Heart (tissue), 3 donors: ENCODE data around the gene NRP1.

DNA sequence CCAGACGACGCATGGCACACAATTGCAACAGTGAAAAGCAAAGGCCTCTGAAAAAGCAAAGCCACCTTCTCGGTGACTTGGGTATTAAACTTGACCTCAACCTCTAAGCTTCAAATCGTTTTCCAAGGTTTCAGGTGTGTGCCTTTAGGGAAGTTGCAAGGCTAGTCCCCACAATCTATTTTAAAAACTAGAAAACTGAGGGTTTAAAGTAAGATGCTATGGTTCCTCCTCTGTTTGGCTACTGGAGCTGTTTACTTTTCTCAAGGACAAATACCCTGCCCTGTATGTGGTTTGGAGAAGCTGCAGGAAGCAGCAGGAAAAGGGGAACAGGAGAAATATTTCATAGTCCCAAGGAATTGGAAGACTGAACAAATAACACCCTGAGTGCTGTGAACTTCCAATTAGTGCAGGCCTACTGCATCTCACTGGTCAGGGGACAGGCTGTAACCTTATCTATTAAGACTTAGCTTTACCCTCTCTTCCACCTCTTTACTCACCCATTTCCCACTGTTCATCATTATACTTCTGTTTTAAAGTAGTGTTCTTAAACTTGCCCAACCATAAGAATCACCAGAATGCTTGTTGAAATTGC is 135.8 kb downstream of the NRP1 start:
- RAMPAGE, long total RNA, 2 experiments = no peak in any of the 2 experiments

DNA sequence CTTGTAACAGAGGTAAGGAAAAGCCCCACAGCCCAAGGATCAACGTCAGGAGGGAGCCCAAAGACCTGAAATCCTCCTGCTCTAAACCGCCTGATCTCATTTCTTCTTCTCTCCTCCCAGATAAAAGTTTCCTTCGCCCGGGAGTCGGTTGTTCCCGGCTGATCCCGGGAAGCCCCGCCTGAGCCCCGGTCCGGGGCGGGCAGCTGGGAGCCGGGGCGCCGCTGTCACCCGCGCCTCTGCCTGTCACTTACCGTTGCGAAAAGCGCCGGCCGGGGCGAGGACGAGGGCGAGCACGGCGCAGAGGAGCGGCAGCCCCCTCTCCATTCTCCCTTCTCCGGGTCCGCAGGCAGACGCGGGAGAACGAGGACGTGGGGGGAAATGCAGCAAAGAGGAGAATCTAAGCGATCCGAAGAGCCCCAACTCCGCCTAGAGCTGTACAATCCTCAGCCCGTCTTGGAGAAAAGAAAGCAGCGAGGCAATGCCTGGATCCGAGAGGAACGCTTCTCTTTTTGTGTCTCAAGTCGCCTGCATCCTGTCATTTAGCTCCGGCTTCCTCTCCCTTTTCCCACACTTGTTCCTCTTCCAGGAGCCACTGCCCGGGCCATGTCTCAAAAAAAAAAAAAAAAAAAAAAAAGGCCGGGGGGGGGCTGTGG is at the start of gene NRP1:
NRP1 (minus strand) TSS at position 609 of the 653 bp plus-strand sequence.
- RAMPAGE, long total RNA, 2 experiments = start-site peak on the minus strand in 1 of 2 experiments, centred at position 515 of the sequence, 2,407 reads per replicate

- RAMPAGE, long total RNA, 2 experiments = no peak in any of the 2 experiments
These were observed 286.7 kb downstream of the PARD3 start for GRCh38 chr10:34528200-34528915.

GRCh38 chr10:34723685-34724253 is 91.3 kb downstream of the PARD3 start:
- RAMPAGE, long total RNA, 2 experiments = no peak in any of the 2 experiments

DNA sequence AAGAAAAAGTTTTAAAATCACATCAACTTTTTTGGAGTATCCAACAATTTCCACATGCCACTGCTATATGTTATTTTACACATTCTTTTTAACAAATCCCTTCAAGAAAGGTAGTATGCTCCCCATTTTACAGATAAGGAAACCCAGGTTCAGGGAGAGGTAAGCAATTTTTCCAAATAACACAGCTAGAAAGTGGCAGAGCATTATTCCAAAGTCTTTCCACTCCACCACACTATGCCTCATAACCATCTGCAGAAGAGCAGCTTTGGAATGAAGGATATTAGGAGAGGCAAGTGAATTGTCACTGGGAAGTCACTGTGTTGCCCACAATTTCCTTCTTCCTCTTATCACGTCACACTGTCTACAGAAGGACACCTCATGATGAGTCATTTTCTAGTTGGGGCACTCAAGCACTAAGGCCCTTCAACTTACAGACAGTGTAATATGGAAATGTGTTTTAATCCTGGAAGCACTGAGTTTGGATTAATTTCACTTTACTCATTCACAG is 56.8 kb downstream of the PARD3 start:
- RAMPAGE, long total RNA, 2 experiments = no peak in any of the 2 experiments

GRCh38 chr10:34814501-34815218 is 436 bp downstream of the PARD3 start:
- RAMPAGE, long total RNA, 2 experiments = no peak in any of the 2 experiments

DNA sequence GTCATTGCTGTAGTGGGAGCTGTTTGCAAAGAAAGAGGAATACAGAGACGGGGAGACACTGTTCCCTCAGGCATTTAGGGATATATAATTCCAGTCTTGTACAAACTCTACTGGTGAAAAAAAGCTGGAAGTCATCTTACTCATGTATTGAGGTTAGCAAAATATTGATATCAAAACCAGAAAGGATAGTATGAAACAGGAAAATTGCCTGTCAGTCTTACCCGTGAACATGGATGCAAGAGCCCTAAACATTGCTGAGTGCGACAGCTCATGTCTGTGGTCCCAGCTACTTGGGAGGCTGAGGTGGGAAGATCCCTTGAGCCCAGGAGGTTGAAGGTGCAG is 26.9 kb upstream of the PARD3 start:
- RAMPAGE, long total RNA, 2 experiments = no peak in any of the 2 experiments

DNA sequence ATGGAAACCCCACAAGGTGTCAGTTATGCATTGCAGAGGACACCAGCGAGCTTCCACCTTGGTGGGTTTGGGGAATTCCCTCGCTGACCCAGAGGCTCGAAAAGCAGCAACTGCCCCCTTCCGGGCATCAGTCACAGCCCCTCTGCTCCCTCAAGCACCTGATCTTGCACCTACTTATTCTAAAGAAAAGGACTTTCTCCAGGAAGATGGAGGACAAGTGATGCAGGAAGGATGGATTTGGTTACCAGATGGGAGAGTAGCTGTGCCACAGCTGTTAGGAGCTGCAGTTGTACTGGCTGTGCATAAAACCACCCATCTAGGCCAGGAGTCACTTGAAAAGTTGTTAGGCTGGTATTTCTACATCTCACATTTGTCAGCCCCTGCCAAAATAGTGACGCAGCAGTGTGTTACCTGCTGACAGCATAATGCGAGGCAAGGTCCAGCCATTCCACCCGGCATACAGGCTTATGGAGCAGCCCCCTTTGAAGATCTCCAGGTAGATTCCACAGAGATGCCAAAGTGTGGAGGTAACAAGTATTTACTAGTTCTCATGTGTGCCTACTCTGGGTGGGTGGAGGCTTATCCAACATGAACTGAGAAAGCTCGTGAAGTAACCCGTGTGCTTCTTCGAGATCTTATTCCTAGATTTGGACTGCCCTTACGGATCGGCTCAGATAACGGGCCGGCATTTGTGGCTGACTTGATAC is 116.4 kb downstream of the CUL2 start:
- RAMPAGE, long total RNA, 2 experiments = no peak in any of the 2 experiments

- RAMPAGE, long total RNA, 2 experiments = no peak in any of the 2 experiments
These were observed 14.9 kb downstream of the CREM start for GRCh38 chr10:35141270-35142132.

- RAMPAGE, long total RNA, 2 experiments = no peak in any of the 2 experiments
These were observed 3.0 kb upstream of the CCNY start for GRCh38 chr10:35333068-35333851.

- RAMPAGE, long total RNA, 2 experiments = no peak in any of the 2 experiments
These were observed 64.9 kb downstream of the CCNY start for GRCh38 chr10:35401028-35401849.

GRCh38 chr10:35453815-35454413 is 117.6 kb downstream of the CCNY start:
- RAMPAGE, long total RNA, 2 experiments = no peak in any of the 2 experiments

DNA sequence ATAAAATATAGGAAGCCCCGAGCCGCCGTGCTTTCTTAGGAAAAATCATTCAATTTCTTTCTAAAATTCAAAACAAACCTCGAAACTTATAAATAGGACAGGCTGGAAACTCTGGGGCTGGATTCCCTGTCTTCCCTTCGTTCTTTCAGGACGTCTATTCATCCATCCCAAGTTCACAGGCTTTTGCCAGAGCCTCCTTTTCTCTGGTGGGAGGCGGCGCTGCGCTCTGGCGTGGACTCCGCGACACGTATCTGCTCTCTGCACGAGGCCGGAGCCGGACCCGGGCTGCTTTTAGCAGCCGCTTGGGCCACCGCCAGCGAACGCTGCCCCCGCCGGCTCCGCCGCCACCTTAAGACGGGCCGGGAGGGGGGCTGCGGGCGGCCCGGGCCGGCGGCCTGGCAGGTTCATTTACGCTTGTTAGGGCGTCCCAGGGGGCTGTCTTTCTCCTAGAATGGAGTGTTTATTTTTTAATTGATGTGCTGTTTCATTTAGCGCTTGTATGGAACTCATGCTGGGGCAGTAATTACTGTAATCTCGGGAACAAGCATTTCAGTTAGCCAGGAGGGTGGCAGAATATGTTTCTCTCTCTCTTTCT is 1.1 kb upstream of the FZD8 start:
- RAMPAGE, long total RNA, 2 experiments = no peak in any of the 2 experiments

DNA sequence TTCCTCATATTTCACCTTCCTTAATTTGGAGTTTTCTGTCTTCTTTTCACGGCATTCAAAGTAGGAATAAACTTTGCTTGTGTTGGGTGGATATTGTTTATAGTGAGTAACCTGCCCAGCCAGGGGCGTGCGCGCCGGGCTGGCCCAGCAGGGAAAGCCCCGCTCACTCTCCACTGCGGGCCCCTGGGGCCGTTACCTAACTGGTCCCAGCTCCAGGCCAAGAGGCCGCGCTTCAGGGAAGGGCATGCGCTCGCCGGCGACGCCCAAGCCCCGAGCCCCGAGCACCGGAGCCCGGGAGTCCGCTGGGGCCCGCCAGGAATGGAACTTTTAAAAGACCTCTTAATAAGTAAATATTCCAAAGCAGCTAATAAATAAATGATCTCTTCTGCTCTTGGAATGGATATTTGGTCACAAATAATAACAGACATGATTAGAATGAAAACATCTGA is 601.2 kb upstream of the ANKRD30A start:
- RAMPAGE, long total RNA, 2 experiments = no peak in any of the 2 experiments

- RAMPAGE, long total RNA, 2 experiments = no peak in any of the 2 experiments
These were observed 108.5 kb downstream of the ZNF248 start for GRCh38 chr10:37748810-37749350.

DNA sequence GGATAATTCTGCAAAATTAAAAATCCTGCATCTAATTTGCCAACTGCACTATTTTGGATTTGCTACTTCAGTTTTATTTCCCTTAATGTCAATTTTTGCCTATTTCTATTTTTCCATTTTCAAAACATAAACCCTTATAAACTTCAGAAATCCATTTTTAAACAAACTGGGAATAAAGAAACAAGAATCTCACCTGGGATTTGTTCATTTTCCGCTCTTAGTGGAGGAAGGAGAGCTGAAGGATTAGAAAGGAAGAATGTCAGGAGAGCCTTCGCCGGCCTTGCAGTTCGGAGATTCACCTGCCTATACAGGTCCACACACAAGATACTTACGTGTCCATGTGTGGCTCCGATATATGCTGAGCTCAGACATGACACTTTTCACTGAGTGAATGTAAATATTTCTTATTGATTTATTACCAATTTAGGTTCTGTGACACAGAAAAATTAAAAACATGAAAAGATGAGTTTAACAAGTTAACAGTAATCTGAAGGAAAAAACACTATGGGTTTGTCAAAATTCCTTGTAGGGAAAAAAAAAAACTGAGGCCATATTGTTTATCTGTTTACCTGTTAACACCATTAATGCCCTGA is 1.2 kb downstream of the ZNF248 start:
- RAMPAGE, long total RNA, 2 experiments = no peak in any of the 2 experiments

DNA sequence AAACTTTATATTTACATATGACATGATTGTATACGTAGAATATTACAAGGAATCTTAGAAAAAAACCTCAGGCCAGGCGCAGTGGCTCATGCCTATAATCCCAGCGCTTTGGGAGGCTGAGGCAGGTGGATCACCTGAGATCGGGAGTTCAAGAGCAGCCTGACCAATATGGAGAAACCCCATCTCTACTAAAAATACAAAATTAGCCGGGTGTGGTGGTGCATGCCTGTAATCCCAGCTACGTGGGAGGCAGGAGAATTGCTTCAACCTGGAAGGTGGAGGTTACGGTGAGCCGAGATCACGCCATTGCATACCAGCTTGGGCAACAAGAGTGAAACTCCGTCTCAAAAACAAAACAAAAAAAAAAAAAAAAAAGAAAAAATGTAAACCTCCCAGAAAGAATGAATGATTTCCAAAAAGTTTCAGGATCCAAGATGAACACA is 13.4 kb downstream of the ZNF33A start:
- RAMPAGE, long total RNA, 2 experiments = no peak in any of the 2 experiments

DNA sequence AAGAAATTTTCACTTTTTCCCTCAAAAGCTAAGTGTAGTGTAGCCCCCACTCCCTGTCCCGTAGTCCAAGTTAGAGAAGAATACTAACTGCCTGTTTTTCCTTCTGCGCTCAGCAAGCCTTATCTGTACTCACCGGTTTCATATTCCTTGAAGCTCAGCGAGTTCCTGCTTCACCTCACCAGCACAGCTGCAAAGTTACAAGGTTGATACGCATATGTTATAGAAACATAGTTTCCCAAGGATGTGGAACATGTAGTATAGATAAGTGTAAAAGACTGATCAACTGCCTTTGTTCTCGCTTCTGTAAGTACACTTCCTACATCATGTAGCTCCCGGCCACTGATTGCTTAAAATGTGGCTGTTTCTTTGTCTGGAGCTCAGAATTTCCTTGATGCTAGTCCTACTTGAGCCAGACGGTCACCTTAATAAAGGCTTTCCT is 16.1 kb upstream of the ZNF33B start:
- RAMPAGE, long total RNA, 2 experiments = no peak in any of the 2 experiments

DNA sequence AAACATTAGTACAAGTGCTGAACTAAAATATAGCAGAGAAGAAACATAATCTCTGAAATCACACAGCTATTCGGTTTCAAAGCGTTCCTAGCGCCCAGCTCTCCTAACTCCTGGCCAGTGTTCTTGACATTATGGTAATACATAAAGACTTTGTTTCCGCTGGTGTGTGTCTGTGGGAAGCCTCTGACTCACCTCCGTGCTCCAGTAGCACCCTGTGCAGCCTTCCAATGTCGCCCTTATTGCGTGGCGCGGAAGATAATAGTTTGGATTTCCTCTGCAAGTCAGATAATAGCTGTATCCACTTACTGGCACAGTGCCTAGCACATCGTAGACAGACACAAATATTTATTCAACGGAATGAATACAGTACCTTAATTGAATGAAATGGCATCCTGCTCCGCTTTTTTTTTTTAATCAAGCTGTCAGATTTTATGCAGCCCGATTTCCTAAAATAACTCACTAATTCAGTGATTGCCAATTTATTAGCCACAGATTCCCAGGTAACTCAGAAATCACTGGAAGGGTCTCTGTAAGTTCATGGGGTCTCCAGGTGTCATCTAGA is 647 bp downstream of the BMS1 start:
- RAMPAGE, long total RNA, 2 experiments = no peak in any of the 2 experiments

DNA sequence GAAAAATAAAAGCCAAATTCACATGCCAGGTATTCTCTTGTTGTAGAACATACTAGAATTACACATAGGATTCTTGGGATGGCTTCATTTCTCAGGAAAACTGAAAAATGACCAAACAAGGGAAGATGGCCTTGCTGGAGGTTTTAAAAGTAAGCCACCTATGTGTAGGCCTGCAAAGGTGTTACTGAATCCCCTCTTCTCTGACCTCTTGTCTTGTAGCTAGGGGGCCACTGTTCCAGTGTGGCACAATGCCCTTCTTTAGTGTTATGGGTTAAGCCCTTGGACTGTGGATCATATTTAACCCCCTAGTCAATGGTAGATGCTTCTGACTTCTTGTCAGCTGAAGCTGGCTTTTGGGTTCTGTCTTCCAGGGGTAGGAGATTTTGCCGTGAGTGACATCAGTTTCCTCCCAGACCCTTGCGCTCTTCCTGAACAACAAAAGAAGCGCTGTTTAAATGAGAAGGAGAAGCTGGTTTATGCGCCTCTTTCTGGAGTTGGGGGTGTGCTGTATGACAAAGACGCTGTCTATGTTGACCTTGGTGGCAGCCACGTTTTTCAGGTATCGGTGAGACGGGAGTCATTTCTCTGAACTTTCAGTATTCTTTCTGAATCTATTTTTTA is 10.1 kb downstream of the BMS1 start:
- RAMPAGE, long total RNA, 2 experiments = no peak in any of the 2 experiments